Choroid plexus epithelial cell (primary cell): ENCODE measurements around a stretch of chr6.

GRCh38 chr6:209491-209854, 82.8 kb upstream of the DUSP22 start:
- RRBS: 88% methylated on average over 3 of the region's 19 CpGs

DNA sequence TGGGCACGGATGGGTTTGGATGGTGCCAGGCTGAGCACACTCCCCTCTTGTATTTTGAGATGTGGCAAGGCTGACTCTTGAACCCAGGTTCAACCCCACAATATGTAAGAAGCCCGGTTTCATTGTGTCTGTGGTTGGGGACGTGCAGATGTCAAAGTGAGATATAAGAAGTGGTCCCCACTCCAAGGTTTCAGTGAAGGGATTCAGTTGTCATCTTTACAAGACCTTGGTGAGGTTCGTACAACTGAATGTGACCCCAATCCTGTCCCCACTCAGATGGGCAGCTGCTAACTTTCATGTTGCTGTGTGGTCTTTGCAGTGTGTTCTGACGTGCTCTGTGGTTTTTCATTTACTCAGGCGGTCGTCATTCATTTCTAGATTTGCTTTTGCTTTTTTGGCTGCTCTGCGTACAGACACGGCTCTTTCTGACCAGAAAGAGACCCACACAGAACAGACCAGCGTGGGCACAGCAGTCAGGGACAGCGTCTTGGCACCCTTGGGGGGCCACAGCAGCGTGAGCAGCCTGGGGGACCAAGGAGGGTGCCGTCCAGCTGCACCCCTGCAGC, 49.6 kb upstream of the IRF4 start:
- RRBS: no CpG with 5 or more reads among the region's 13 CpGs

GRCh38 chr6:387218-387937, 4.2 kb upstream of the IRF4 start:
- RRBS: no CpG with 5 or more reads among the region's 16 CpGs

GRCh38 chr6:399568-400290, 8.2 kb downstream of the IRF4 start:
- RRBS: no CpG with 5 or more reads among the region's 9 CpGs

DNA sequence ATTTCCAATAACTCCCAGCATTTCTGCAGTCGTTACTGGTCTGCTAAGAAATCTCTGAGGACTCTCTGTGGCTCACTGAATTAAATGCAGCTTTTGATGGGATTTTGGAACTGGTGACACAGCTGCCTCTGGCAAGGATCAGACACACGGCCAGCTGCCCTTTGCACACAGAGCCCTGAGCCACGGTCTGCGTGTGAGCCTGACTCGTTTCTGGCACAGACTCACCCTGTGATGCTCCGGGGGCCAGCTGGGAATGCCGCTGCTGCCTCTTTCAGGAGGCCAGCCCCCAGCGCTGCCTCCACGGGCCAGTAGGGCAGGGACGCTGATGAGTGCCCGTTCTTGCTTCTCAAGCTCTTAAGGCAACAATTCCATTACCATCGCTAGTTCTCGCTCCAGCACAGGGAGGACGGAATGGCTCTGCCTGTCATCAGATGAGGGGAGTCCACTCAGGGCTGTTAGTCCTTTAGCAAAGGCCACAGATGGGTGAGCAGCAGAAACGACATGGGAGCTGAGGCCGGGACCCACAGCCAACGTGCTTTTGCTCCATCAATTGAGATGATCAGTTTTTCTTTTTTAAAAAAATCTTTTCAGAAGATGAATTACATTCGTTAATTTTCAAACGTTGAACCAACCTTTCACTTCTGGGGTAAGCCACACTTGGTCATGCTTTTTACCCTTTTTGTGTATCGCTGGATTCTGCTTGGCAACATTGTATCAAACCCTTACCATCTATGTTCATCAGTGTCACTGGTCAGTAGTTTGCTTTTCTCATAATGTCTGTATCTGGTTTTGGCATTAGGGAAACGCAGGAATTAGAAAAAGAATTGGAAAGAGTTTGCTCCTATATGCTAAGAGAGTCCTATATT, 61.8 kb downstream of the IRF4 start:
- RRBS: no CpG with 5 or more reads among the region's 21 CpGs

- RRBS: no CpG with 5 or more reads among the region's 3 CpGs
Observed at GRCh38 chr6:454270-454558, 62.7 kb downstream of the IRF4 start.

- RRBS: 46% methylated on average over 3 of the region's 35 CpGs
Observed at GRCh38 chr6:503720-504606, 112.4 kb downstream of the IRF4 start.

DNA sequence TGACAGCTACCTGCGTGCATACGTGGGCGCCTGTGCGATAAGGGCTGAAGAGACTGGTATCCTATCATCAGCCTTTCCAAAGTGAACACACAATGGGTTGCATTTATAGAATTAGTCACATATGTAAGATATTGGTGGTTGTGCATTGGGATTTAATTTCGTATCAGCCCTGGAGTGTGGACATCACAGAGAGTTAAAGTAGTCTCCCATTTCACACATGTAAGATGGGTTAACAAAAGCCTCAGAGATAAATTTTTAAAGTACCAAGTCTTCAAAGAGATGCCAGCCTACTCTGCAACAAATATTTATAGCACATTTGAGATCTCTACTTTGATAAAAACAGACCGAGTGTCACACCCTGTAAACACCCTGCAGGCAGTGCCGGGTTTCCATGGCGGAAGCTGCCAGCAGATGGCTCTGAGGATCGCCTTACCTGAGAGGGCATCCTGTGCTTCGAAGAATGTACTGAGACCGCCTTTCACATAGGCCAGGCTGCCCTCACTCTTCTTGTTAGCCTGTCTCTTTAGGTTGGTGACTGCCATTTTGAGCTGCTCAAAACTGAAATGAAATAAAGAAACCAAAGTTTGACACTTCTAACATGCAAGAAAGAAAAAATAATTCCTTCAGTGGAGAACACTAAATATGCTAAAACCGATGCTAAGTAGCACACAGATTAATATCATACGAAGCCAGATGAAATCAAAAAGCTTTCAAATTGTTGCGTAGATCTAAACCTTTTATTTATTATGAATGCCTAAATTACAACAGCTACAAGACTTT, 39.4 kb downstream of the HUS1B start:
- RRBS: no CpG with 5 or more reads among the region's 14 CpGs

- RRBS: 2% methylated on average over 39 of the region's 114 CpGs
Observed at GRCh38 chr6:1381546-1382855, 7.4 kb upstream of the FOXF2 start.

- RRBS: no CpG with 5 or more reads among the region's 3 CpGs
Observed at GRCh38 chr6:1864573-1864941, 254.8 kb downstream of the FOXC1 start.

DNA sequence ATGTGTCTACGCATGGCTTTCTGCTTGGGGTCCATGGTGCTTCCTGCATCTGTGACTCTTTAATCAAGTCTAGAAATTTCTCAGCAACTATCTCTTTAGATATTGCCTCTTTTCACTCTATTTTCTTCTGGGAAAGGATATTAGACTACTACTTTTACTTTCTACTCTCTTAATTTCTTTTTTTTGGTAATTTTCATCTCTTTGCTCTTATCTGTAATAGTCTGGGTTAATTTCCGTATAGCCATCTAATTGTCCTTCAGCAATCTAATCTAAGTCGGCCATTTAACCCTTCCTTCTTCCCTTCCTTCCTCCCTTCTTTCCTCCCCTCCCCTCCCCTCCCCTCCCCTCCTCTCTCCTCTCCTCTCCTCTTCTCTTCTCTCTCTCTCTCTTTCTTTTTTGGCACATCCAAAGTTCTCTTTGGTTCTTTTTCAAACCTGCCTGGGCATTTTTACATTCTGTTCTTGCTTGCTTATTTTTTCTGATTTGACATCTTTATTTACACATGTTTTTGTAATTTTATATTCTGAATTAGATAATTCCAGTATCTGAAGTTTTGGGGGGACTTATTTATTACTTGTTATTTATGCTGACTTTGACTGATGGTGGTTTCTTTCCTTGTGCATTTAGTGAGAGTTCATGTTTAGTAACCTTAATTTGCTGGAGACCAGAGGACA, 306.6 kb downstream of the GMDS start:
- RRBS: no CpG with 5 or more reads among the region's 3 CpGs

DNA sequence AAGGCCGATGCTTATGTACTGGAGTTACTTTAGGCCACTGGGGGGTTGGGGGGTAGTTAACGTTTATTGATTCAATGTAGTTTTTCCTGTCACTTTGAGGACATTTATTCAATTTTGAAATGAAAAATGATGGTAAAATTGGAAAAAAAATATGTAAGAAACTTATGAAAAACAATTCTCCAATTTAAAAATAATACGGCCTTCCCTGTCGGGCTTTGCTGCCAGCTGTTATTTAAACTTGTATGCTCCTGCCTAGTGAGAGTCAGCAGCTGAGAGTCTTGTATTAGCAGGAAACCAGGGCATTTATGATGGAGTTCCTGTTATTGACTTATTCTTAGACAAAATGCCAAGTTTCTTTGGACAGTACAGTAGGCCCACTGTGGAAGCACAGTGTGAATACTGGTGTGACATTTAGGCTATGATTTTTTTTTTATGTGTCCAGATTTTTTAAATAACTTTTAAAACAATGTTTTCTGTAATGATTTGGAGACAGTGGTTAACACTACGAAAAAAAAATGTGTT, 42.2 kb downstream of the GMDS start:
- RRBS: no CpG with 5 or more reads among the region's 5 CpGs

GRCh38 chr6:2369962-2370442, 124.6 kb upstream of the GMDS start:
- RRBS: no CpG with 5 or more reads among the region's 6 CpGs

DNA sequence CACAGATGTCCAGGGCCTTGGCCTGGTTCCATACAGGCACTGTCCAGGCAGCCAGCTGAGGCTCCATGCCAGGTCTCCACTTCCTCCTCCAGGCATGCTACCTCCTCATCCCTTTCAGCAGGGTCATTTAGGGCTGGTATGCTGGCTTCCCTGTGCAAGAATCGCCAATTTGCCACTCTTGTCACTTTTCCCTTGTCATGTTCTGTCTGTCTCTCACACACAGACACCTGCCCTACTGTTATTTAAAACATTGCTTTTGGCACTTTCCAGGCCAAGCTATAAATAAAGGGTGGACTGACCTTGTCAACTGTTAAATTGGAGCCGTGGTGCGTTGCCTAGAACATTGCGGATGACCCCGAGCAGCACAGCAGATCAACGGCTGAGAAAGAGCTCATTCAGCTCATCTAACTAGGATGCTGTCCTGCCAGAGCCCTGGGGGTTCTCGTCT, 235.2 kb upstream of the GMDS start:
- RRBS: no CpG with 5 or more reads among the region's 7 CpGs

GRCh38 chr6:2509700-2510177, 241.0 kb downstream of the MYLK4 start:
- RRBS: no CpG with 5 or more reads among the region's 16 CpGs

DNA sequence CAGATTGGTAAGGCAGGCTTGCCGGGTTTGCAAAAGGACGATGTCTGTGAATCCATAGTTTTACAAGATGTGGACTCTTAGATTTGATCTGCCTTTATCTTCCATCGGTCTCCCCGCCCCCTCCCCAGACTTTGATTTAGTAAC, 1.3 kb downstream of the WRNIP1 start:
- RRBS: no CpG with 5 or more reads among the region's 4 CpGs

DNA sequence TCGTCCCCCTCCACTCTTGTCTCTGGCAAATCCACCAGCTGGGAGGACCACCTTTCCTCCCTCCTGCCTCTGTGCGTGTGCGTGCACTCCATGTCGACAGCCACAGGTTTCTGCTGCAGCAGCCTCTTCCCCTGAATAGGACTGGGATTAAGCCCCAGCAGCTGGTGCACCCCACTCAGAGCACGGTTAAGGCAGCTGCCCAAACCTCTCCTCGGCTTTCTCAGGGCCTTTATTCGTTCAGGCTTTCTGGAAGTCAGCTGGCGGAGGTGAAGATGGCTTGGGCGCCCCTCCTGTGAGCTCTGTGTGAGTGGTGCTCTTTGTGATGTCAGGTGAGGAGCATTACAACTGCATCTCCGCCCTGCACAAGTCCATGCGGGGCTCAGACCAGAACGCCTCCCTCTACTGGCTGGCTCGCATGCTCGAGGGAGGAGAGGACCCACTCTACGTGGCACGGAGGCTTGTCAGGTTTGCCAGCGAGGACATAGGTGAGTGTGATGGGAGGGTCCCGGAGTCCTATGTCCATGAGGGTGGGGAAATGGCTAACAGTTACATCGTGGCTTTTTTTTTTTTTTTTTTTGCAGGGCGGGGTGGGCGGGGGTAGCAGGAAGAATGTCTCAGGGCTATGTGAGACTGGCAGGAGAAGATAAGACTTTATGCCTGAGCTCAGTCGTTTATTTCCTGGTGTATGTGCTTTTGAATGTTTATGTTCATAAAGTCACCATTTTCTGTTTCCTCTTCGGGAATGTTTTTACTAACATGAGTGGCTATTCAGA, 18.1 kb downstream of the WRNIP1 start:
- RRBS: no CpG with 5 or more reads among the region's 23 CpGs

DNA sequence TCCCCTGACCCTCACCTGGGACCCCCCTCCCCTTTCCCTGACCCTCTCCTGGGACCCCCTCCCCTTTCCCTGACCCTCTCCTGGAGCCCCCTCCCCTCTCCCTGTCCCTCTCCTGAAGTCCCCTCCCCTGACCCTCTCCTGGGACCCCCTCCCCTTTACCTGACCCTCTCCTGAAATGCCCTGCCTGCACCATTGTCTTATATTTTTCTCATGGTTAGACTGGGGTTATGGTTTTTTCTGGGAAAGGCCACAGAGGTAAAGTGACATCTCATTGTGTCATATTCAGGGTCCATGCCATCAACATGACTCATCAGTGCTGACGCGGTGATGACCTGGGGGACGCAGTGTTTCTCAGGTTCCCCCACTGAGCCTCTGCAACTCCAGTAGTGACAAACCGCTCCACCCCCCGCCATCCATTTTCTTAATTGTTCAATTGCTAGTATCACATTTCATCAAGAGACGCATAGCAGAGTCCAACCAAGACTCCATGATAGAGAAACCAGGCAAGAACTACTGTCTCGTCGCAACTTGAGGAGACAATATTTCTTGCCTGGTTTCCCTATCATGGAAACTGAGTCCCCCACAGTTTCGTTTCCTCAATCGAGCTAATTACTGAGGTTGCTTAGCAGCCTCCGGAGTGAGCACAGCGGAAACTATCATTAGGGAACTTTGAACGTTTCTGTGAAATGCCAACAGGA, 12.0 kb upstream of the SERPINB1 start:
- RRBS: no CpG with 5 or more reads among the region's 13 CpGs

DNA sequence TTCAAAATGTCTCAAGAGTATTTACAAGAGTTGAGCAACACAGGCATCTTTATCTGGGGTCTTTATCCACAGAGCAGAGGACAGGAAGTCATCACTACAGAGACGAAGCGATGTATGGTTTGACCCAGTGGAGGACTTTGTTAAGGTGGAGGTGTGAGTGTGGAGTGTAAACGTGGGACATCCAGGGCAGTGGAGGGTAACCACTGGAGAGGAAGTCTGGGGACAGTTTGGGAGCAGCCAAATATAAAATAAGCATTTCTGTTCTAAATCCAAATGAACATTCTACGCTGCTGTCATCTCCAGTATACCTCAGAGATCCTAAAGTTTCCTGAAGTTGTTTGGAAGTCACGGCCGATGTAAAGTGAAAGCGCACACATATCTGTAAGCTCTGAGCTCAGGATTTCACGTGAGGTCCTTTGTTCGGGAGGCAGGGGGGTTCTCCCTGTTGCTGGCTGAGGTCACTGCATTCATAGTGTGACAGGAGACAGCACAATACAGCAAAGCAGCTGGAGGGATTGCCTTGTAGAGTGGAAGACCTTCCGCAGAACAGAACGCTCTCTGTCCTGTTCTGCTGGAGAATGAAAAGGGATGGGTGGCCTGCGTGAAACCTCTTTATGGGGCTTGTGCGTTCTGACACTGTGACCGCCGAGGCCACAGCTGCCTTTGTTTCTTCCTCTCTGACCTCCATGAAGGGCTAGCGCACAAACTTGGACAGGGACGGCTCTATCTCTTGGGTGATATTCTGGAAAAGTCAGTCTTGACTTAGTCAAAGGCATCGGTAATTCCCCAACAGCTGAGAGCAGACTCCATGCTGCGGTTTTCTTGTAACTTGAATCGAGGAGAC, 13.3 kb upstream of the SERPINB1 start:
- RRBS: no CpG with 5 or more reads among the region's 20 CpGs

DNA sequence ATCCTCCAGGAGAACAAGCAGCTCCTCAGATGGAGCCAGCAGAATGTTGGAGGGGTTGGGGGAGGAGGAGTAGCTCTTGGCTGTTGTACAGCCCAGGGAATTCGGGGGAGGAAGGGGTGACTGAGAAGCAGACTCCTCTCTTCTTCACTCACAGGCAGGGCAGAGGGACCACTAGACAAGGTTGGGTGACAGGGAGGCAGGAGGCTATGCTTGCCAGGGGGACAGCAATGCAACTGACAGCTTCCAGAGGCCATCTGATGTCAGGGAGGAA, 30.0 kb downstream of the SERPINB9 start:
- RRBS: no CpG with 5 or more reads among the region's 1 CpG